WTC11 (cell line): ENCODE measurements around a stretch of chr13.

DNA sequence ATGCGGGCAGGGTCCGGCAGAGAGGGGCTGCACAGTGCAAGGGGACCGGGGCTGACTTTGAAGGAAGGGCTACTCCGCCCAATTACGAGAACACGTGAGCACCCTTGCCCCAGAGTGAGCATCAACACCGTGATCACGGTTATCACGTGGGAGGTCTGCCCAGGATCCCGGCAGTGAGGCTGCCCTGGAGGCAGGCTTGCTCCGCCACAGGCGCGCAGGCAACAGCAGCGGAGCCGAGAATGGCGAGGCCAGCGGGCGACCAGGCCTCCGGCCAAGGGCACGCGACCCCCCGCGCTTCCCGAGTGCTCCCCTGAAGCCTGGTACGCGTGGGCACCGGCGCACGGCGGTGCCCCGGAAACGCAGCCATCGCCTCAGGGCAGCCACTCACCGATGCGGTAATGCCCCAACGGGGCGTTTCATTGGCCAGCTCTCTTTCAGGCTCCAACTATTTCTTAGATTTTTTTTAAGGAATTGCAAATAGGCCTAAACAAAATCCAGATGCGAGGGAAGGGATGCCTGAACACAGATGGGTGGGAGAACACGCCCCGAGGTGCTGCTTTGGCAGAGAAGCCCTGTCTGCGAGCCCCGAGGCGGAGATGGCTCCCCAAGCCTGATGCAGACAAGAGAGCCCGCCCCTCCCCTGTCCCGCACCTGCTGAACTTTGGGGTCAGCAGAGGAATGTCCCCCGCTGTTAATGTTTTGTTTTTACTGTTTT lies 132.9 kb downstream of the ZDHHC20 start:
- PRO-cap: bidirectional peak, plus-strand start at position 193 of the sequence, minus-strand start at position 86 of the sequence; bidirectional peak, plus-strand start at position 486 of the sequence, minus-strand start at position 390 of the sequence; bidirectional peak, plus-strand start outside the sequence, minus-strand start at position 615 of the sequence

DNA sequence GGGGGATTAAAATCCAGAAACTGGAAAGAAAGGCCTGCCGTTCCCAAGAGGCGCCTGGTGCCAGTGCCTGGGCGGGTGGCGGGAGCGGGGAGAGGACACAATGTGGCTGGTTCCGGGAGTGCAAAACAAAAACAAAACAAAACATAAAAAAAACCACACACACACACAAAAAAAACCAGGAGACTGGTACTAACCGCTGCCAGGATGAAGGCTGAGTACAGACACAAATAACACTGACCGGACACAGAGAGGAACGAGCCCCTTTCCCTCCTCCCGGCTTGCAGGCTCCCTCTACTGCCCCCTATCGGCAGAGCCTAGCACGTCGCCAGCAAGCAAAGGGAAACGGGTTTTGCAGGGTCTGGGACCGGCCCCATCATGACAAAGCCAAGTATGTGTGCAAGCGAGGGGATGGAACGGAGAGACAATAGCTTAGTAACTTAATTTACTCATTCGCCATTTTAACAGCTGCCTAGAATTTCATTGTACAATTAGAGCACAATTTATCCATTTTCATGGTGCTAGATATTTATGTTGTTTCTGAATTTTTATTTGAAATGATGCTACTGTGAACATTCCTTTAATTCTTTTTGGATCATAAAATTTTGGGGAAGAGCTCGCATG lies 17.9 kb upstream of the ZDHHC20 start:
- PRO-cap: no peak

- PRO-cap: no peak
Measured at GRCh38 chr13:22114597-22115555, 444.0 kb downstream of the FGF9 start.

DNA sequence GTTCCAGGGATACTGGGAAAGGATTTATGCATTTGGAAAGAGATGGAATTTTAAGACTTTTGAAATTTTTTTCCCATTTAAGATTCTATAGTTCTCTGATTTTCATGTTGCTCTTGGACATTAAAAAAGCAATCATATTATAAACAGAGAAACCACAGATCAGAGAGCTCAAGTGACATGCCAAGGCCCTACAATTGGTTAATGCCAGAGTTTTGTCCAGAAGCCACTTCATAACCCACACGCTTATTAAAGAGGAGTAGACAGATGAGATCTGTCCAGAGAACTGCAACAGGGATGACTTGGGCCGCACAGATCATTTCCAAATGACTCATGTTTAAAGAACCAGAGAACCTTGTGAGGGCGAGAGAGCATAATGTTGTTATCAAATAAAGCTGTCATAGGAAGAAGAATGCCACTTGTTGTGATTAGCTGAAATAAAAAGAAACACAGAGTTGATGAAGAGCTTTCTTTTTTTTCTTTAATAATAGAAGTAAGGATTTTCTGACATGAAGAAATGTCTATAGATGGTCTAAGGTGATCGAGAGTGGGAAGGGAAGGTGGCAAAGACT lies 718.6 kb upstream of the SGCG start:
- PRO-cap: no peak

DNA sequence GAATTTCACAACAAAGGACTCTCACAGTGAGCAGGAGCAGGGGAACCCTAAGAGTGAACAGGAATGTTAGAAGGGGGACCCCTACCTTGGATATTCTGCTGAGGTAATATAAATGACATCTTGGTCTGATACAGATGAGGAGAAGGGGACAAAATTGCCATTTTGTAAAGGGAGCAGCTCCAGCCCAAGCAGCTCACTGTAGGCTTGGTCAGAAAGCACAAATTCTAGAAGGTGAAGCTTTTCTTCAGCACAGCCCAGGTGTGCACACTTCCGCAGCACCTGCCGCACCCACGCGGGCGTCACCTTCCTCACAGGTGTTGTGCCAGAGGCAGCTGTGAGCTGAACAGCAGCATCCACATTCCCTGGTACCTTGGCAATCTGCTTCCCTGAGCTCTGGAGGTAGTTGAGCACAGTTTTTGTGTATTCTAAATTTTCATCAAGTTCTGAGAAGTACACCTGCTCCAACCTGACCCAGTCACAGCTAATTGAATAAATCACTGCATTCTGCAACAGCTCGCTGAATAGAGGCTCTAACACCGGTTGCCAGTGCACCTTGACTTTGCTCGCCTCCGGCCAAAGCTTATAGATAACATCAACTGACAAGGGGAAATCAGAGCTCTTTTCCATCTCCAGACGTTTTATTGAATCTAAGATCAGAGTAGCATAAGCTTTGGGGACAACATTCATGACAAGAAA lies 78.9 kb downstream of the SACS start:
- PRO-cap: no peak

GRCh38 chr13:23618269-23618718 lies 48.1 kb downstream of the TNFRSF19 start:
- PRO-cap: no peak

DNA sequence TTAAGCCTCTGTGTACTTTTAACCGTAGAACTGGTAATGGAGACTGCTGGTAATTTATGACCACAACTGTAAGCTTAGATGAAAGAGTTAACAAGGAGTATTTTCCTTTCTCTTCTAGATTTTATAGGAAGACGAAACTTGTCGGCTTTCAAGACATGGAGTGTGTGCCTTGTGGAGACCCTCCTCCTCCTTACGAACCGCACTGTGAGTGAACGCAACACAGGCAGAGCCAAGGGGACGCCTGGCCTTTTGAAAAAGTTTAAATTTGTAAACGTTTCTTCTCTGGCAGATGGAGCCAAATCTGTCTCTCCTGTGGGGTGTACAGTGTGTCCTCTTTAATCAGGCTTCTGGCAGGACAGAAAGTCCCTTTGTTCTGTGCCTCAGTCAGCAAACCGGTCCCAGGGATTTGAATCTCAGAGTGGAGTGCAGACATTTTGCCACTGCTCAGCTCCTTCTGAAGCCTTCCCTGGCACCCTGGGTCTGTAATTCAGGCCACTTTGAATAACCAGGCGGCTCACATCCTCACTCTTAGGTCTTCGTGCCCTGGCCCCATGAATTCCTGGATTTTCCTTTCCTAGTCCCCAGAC lies 56.5 kb downstream of the TNFRSF19 start:
- PRO-cap: no peak

- PRO-cap: no peak
Measured at GRCh38 chr13:23668515-23669195, 98.4 kb downstream of the TNFRSF19 start.

DNA sequence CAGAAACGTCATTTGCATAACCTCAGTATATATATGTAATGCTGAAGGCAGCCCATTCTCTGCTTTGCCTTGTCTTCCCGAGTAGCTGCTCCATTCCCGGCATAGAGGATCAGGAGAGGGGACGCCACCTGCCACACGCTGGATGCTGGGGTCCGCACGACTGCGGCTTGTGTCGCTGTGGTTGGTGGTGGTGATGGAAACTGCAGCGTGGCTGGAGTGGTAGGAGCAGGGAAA lies 65.1 kb upstream of the MIPEP start:
- PRO-cap: no peak

DNA sequence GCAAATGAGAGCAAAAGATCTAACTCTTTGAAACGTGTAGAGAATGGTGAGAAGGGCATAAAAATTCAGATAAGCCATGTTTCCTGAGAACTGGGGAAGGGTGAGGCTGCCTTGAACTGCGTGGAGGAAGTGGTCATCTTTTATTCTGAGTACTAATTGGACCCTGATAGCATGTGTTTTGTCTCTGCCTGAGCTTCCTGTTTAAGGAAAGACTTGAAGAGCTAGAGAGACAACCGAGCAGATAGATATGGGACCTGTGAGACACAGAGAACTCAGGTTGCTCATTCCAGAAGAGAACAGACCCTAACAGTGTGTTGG lies 106.5 kb upstream of the MIPEP start:
- PRO-cap: no peak

DNA sequence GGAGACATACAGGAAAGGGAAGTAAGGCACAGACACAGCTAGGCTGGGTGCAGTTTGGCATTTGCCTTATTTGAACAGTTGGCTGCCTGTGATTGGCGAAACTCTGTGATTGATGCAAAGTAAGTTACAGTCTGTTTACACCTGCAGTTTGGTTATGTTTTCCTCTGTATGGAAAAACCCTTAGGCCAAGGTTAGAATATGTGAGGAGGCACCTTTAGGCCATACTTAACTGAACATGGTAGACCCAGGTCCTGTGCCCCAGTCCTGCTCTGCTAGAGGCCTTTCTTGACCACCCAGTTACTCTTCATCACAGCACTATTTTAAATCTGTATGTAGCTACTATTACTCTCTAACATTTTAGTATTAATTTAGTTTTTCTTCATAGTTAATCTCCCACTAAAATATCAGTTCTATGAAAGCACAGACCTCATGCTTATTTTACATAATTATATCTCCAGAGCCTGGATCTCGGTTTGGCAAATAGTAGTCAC lies 85.6 kb upstream of the SPATA13 start:
- PRO-cap: no peak

DNA sequence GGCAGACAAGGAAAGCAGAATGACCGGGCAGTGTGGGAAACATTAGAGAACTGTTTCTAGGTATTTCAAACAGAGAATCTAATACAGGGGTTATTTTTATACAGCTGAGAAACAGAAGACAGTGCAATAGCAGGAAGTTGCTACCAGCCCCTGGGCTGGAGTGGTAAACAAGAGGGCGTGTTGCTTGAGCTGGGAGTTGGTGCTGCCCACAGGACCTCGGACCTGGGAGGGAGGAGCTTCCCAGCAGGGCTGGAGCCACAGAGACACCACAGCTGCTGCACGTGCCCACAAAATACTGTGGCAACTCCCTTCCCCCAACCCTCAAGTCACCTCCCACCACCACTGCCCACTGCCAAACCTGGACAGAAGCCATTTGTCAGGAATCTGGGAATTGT lies 57.0 kb downstream of the SPATA13 start:
- PRO-cap: no peak

- PRO-cap: no peak
Measured at GRCh38 chr13:24256527-24256776, 52.9 kb upstream of the C1QTNF9 start.

GRCh38 chr13:24282082-24282308 lies 27.4 kb upstream of the C1QTNF9 start:
- PRO-cap: no peak

- PRO-cap: no peak
Measured at GRCh38 chr13:24502512-24503054, 10.0 kb downstream of the PARP4 start.

DNA sequence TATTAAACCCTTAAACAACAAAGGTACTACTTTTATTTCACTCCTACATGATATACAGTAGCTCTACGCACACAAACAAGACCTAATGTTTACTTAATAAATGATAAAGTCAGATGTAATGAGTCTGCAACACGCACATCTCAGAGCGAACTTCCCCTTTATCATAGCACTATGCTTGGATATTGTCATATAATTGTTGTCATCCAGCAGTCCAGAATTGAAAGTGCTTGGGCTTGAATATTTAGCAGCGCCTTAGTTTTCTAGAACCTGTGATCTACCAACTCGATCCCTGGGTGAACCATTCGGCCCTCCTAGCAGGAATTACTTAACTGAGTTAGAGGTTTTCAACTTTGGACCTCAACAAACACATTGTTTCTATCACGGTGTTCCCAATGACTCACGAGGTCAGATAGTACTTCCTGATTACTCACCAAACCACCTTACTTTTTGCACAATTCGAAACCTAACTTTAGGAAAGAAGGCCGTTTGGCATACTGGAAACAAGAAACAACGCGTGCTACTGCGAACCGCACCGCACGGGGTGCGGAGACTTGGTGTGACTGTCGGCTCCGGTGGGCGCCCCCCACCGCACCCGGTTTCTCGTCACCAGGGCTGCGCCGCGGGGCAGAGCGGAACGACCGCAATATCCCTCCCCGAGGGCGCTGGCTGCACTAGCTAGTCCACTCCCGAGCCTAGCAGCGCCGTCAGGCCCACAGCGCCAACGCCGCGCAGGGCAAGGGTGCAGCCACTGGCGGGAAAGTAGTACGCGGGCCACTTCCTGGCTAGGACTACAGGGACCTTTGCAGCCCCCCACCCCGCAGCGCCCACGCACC lies 488 bp downstream of the PARP4 start:
- PRO-cap: bidirectional peak, plus-strand start at position 713 of the sequence, minus-strand start at position 592 of the sequence

- PRO-cap: no peak
Measured at GRCh38 chr13:24923257-24923744, 640 bp upstream of the CENPJ start.

DNA sequence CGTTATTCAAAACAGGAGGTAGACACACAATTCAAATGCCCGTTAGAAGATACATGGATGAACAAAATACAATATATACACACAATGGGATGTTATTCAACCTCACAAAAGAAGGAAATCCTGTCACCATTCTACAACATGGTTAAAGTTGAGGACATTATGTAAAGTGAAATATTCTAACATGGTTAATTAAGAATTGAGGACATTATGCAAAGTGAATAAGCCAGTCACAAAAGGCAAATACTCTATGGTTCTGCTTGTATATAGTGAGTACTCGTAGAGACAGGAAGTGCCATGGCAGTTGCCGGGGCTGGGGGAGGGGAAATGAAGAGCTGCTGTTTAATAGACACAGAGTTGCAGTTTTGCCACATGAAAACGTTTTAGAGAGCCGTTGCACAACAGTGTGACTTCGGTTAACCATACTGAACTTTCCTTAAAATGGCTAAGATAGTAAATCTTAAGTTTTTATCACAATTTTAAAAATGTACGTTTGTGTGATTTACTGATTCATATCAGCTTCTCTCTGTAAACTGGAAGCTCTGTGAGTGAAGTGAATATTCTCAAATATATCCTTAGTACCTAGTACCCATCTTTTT lies 176.9 kb downstream of the SHISA2 start:
- PRO-cap: no peak

DNA sequence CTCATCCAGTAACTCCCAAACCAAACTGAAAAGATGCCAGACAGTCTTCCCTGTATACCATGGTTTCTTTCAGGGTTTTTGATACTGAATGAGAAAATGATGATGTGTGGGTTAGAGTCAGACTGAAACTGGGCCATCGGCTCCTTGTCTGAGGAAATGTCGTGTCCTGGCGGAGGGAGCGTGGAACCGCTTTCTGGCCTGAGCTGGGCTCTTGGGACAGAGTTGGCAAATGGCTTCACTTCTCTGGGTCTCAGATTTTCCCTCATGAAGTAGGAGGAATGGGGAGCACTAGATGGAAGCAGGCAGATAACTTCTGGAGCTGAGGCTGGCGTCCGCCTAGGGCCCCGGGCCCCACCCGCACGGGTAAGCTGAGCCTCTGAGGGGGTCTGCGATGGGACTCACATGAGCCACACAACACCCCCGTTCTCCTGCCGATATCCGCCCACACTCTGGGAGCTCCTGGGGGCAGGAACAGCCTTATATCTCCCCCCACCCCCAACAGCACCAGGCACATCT lies 133.3 kb upstream of the WASF3 start:
- PRO-cap: no peak

- PRO-cap: no peak
Measured at GRCh38 chr13:26465510-26466034, 91.9 kb upstream of the WASF3 start.